Kidney epithelial cell (primary cell): ENCODE results near the genes MYH13 and TMEM220.

GRCh38 chr17:9240619-9241591 lies 219.6 kb downstream of the NTN1 start:
- RAMPAGE, long total RNA, result no peak
- RRBS, result 7% methylated on average over 2 of the region's 22 CpGs

GRCh38 chr17:9959275-9959941 lies 54.3 kb upstream of the RCVRN start:
- RAMPAGE, long total RNA, result no peak
- RRBS, result no CpG with 5 or more reads among the region's 23 CpGs

DNA sequence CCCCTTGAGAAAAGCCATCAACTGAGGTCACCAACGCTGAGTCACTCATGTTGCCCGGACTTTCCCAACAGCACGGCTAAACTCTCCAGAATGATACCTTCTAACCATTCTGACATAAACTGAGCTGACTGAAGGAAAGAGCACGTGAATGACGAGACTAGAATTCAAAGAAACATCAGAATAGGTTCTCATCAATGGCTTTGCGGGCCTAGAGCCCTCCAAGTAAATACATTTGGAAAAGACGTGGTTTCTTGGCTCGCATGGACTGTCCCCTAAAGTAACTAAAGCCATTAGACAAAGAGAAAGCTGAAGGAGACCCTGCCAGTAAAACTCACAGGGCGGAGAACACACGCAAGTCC lies 146.2 kb upstream of the RCVRN start:
- RAMPAGE, long total RNA, result no peak
- RRBS, result no CpG with 5 or more reads among the region's 10 CpGs

GRCh38 chr17:10113432-10113871 lies 85.0 kb downstream of the GAS7 start:
- RAMPAGE, long total RNA, result no peak
- RRBS, result no CpG with 5 or more reads among the region's 6 CpGs

DNA sequence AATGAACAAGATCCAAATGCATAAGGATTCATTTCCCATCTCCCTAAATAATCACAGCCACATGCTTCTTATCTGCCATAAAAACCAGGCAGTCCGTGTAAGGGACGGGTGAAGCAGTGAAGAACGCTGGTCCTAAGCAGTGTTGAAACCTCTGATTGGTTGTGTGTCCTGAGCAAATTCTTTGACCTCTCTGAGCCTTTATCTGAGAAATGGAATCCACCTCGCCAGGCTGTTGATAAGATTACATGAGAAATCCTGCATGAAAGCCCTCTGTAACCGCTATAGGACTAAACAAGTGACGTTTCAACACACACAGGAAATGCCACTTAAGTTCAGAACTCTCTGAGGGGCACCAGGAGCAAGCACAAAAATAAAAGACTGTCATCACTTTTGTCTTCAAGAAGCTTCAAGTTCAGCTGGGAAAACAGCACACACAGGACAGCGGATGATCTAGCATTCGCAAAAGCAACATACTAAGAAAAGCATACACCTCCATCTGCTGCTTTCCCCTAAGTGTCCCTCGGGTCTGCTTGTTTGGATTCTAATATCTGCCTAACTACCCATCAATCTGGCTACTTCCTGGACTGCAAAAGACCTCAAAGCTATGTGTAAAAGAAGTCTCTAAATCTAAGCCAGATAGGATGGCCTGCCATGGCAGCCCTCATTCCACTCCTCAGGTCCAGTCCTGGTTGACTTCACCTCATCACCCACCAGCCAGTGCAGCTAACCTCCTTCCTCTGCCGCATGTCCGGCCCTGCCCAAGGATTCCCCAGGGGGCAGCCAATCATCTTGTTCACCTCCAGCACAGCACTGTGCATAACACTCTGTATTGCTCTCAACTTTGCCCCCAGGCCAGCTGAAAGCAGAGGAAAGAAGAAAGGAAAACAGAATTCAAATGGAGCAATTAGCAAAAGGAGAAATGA lies 26.6 kb downstream of the GAS7 start:
- RAMPAGE, long total RNA, result no peak
- RRBS, result no CpG with 5 or more reads among the region's 11 CpGs

DNA sequence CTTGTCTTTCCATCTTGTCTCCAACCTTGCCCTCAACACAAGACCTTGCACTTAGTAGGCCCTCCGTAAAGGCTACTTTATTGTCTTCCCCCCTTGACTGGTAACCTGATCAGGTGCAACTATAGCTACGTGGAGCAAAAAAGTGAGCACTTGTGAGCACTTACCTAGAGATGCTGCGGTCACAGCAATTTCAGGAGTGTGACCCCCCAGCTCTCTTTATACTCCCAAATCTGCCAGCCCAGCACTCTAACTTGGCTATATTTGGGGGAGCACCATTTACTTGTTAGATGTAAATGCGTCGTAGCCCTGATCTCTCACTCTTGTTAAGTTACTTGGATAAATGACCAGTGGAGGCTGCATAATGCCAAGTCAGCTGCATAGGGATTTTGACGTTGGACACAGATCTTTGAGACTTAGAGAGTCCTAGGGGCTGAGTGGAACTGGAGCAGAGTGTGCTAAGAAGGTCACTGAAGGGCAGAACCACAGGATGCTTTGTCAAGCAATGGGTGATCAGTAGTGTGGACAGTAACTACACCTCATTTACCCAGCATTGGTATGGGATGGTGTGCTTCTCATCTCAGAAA lies at the start of gene MYH13:
TSS of gene MYH13 (minus strand) at position 192 of the 584 bp plus-strand sequence.
- RAMPAGE, long total RNA, result no peak
- RRBS, result no CpG with 5 or more reads among the region's 6 CpGs

DNA sequence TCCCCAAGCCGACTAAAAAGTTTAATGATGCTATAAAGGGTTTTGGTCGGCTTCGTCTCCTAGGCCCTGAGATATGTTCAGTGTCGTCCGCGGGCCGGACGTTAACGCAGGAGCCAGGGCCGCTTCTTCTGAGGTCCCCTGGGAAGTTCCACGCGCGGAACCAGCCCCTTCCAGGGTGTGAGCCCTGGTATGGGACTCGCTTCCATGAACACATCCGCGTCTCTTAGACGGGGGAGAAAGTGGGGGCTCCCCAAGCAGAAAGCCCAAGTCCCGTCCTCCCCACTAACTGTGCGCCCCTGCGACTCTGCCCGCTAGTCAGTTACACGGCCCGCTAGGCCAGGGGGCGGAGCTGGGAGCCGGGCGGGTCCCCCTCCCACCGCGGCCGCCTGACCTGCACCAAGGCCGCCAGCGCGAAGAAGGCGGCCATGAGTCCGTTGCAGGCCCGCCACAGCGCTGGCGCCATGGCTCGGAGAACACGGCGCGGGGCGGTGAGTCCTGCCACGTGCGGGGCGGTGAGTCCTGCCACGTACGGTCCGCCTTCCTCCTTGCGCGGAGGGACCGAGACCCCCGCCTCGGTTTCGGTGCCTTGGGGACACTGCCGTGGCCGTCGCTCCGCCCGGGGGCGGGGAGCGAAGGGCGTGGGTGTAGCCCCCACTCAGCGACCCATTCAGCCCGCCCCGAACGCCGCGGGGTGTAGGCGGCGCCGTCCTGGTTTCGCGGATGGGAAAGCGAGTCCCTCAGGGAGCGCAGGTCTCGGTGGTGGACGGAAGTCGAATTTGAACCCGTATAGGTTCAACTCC lies at the start of gene TMEM220:
TSS of gene TMEM220 (minus strand) at position 635 of the 800 bp plus-strand sequence.
- RAMPAGE, long total RNA, result start-site peak on the plus strand centred at position 390 of the sequence, 44 bp wide, 22 and 21 reads in 2 replicates
- RRBS, result no CpG with 5 or more reads among the region's 79 CpGs

GRCh38 chr17:10790471-10791497 lies 13.1 kb downstream of the TMEM238L start:
- RAMPAGE, long total RNA, result no peak
- RRBS, result no CpG with 5 or more reads among the region's 10 CpGs

GRCh38 chr17:11486069-11486515 lies 112.2 kb upstream of the DNAH9 start:
- RAMPAGE, long total RNA, result no peak
- RRBS, result no CpG with 5 or more reads among the region's 7 CpGs

GRCh38 chr17:12301363-12301694 lies 280.7 kb downstream of the MAP2K4 start:
- RAMPAGE, long total RNA, result no peak
- RRBS, result no CpG with 5 or more reads among the region's 8 CpGs

DNA sequence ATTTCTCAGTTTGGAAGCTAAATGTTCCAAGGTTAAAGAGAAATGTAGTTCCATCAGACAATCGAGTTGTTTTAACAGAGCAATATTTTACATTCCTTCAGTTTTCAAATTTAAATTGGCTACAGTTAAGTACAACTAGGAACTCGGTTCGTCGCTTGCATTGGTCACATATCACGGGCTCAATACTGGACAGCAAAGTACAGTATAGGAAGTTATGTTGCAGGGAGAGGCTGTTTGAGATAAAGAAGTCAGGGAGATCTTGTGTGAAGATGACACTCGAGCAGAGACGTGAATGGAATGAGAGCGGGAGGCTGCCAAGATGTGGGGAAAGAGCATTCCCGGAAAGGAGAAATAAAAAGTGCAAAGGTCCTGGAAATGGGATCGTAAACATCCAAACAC lies 43.1 kb upstream of the MYOCD start:
- RAMPAGE, long total RNA, result no peak
- RRBS, result no CpG with 5 or more reads among the region's 10 CpGs

DNA sequence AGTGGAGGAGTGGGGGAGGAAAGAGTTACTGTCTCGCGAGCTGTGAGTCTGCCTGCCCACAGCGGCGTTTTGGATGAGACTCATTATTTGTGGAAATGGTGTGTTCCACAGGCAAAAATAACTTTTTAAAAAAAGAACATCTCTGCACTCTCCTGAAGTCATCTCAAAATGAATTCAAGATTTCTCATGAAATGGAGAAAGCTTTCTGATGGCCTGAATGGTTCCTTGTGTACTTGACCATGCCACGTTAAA lies 34.5 kb upstream of the MYOCD start:
- RAMPAGE, long total RNA, result no peak
- RRBS, result no CpG with 5 or more reads among the region's 5 CpGs

GRCh38 chr17:12666362-12667142 lies 862 bp downstream of the MYOCD start:
- RAMPAGE, long total RNA, result no peak
- RRBS, result no CpG with 5 or more reads among the region's 13 CpGs

- RAMPAGE, long total RNA, result no peak
- RRBS, result no CpG with 5 or more reads among the region's 7 CpGs
These were observed 44.6 kb upstream of the ELAC2 start for GRCh38 chr17:13062410-13062916.

GRCh38 chr17:14006435-14006943 lies 62.8 kb upstream of the COX10 start:
- RAMPAGE, long total RNA, result no peak
- RRBS, result no CpG with 5 or more reads among the region's 1 CpG

GRCh38 chr17:15404659-15405030 lies 62.8 kb downstream of the CDRT4 start:
- RAMPAGE, long total RNA, result no peak
- RRBS, result no CpG with 5 or more reads among the region's 9 CpGs

DNA sequence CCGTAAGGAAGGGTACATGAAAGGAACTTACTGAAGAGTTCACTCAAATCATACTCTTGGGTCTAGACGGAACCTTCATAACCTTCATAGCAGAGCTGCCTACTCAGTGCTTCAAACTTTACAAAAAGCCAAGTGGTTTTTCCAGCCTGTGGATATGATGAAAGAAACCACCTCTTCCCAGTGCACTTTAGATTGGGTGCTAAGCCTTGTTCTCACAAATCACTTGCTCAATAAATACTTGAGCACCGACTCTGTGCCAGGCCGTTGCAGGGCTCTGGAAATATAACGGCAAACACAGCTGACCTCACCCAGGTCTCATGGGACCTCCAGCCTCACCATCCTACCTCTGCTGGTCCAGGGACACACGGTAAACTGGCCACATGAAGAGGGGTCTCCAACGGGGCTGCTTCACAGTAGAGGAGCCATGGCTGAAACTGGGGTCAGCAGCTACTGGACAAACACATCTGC lies 35.6 kb downstream of the CDRT4 start:
- RAMPAGE, long total RNA, result no peak
- RRBS, result no CpG with 5 or more reads among the region's 7 CpGs

- RAMPAGE, long total RNA, result no peak
- RRBS, result no CpG with 5 or more reads among the region's 9 CpGs
These were observed 19.3 kb downstream of the CDRT4 start for GRCh38 chr17:15447901-15448701.

DNA sequence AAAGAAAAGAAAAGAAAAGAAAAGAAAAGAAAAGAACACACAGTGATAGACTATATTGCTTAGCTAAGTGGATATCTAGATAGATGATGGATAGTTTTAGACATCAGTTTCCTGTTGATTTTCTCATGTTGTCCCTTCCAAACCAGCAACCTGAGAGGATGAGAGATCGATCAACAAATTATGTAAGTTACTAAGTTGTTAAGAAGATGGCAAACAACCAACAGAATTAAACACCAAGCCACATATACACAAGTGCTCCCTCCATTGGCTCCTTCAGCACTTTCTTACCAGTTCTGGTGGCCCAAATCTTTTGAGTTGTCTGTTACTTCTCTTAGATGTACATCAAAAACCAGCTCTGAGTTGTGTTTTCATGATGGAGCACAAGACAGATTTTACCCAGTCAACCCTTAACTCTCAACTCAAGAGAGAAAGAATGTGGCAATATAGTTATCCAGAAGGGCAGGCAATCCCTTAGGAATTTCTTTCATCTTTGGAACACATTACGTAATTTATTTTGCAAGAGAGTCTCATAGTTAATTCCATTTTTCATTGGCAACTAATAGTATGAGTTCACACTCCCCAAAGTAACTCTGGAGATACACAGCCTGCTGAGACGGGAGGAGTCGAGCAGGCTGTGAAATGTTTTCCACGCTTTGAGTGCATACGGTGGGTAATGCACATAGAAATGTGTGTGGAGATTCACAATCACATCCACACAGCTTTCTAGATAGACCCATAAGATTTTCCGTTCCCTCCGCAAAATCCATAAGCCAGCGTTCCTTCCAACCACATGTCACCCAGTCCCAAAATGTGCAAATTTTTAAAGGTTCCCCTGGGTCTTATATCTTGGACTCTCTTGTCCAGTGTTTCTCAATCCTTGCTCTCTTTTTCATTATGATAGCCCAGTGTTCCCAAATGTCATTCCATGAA lies 8.2 kb upstream of the CDRT4 start:
- RAMPAGE, long total RNA, result no peak
- RRBS, result no CpG with 5 or more reads among the region's 9 CpGs

GRCh38 chr17:15749592-15750286 lies 17.7 kb downstream of the TBC1D26 start:
- RAMPAGE, long total RNA, result no peak
- RRBS, result 22% methylated on average over 7 of the region's 46 CpGs